Rectum (tissue), 1 donor: ENCODE measurements around the gene GTF3C6.

- PRO-cap = bidirectional peak, plus-strand start at chr6:109165831, minus-strand start at chr6:109165737
Observed at GRCh38 chr6:109165551-109166053, 70.3 kb downstream of the CEP57L1 start.

DNA sequence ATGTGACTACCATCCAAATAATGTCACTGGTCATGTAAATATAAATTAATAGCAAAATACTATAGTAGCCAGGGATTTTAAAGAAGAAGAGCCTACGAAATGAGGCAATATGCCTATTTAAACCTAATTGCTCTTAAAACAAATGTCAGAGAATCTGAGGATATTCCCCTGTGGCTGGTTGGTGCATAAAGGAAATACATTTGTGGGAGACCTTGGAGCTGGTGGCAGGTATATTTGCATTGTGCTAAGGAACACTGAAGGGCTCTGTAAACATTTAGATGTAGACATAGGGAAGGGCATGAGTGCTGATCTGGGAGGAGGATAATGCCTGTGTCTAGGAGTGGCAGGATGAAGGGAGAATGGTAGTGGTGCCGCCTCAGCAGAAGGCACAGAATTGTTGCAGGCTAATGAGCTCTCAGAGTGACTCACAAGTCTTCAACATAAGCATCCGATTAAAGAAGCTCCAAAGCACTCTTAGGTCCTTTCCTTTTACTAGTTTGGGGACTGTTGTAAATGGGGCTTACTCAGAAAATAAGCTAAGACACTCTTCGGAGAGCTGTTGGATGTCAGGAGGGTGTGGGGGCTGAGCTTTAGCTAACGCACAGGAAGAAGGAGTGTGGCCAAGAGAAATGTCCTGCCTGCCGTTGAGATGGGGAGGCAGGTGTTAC is 85.8 kb downstream of the CD164 start:
- PRO-cap = bidirectional peak, plus-strand start at position 346 of the sequence, minus-strand start at position 178 of the sequence

DNA sequence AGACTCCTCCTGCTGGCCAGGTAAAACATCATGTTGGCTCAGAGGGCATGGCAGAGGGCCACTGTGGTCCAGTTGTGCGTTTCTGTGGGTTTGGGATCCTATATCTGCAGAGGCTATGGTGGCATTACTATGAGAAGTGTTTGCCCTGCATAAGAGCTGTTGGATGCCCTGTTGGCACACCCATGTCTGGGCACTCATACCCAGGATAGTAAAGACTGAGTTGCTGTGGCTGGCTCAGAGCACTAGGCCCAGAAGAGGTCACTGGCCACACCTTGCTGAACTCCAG is 49.7 kb downstream of the CD164 start:
- PRO-cap = unidirectional peak, minus-strand start at position 210 of the sequence

DNA sequence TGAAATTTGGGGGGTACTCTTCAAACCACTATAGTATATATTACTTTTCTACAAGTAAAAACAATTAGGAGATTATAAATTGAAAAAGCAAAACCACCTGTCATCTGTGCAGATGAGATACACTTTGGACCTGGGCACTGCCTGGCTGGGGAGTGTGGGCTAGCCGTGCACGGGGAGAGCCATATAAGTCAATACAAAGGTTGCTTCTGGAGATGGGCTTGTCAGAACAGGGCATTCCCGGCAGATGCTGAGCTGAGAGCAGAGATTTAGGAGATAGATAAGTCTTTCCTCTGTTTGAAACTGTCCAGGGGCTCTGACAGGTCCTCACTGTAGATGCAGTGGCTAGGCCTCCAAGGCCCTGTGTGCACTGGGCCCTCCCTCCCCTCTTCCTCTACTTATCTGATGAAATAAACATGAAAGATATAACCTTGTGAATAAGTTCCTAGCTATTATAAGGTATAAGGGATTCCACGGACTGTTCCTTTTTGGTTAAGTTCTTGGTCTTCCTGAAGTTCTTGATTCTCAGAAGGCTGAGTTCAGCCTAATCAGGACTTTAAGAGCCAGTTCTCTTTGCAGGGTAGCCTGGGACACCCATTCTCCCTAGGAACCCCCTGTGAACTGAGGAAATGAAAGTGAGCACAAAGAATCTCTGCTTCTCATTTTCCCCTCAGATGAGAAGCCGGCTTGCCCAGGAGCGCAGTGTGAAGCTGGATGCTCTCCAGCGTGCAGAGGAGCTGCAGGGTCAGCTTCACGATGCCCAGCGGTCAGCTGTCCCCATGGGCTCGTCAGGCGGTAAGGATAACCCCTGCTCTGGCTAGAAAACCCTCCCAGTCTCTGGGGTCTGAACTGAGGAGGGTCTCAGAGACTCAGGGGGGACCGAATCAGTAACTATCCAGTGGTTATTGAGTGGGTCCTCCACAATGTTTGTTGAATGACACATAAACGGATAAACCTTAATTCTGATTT is 34.2 kb downstream of the CD164 start:
- PRO-cap = unidirectional peak, plus-strand start at position 211 of the sequence; unidirectional peak, plus-strand start at position 670 of the sequence

GRCh38 chr6:109448977-109449449 is 6.6 kb downstream of the MICAL1 start:
- PRO-cap = no peak

DNA sequence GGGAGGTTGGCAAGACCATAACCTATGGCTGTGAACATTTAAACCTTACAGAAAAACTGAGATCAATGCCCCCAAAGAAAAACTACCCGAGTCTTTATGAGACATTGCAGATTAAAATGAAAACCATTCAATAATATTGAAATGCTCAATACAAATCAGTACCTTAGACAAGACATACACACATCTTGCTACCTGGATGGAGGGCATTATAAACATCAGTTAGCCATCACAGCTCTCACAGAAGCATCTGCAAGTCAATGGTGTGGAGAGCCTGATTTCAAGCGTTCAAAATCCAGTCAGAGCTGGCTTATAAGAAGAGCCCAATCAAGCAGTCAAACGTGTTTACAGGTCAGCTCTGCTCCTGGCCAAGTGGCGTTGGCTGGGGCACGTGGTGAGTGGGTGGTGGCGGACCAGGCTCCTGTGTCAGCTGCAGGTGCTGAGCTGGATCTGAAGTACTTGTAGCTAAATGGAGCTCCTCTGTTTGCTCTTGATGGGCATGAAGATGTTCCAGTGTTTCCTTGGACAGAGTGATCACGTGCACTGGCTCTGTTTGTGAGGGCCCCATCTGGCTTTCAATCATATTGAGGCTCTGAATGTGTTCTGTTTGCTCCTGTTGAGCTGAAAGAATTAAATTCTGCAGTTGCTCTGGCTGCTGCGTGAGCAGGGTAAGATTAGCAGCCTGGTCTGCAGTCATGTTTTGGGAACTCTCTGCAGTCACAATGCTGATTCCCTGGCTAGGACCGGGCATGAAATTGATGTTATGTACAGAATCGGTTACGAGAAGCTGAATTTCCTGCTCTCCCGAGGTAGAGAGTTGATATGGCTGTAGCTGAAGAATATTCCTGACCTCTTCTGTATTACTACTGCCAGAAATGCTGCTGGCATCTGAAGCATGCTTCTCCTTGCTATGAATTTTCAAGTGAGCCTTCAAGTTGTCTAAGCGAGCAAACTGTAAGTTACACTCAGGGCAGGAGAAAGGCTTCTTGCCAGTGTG is 10.2 kb upstream of the MICAL1 start:
- PRO-cap = bidirectional peak, plus-strand start at position 432 of the sequence, minus-strand start at position 249 of the sequence

GRCh38 chr6:109678520-109679851 is 12.0 kb downstream of the AK9 start:
- PRO-cap = no peak

- PRO-cap = no peak
Observed at GRCh38 chr6:109879355-109879958, 98.7 kb upstream of the GPR6 start.

DNA sequence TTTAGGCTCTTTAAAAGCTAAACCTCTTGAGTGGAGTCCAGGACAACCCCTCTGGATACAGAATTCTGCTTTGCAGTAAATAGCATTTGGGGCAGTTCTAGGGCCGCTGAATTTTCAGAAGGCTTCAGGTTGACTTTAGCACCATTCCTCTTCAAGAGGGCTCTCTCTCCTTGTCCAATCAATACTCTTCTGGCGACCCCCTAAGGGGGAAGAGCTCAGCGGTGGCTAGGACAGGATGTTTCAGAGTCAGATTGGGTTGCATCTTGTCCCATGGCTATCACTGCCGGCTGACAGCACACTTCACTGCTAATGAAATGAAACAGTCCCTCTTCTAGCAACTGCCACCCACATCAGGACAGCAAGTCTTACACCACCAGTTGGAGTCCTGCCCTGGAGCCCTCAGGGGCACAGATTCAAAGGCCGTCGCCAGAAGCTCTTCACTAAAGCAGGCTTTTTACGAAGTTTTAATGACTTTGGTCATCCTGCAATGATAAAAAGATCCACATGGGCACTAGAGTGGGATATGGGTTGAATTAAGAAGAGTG is 65.9 kb upstream of the SLC22A16 start:
- PRO-cap = no peak

GRCh38 chr6:110564736-110565233 is 88.4 kb upstream of the SLC22A16 start:
- PRO-cap = no peak

GRCh38 chr6:110568831-110569199 is 92.4 kb upstream of the SLC22A16 start:
- PRO-cap = unidirectional peak, plus-strand start at chr6:110569108

DNA sequence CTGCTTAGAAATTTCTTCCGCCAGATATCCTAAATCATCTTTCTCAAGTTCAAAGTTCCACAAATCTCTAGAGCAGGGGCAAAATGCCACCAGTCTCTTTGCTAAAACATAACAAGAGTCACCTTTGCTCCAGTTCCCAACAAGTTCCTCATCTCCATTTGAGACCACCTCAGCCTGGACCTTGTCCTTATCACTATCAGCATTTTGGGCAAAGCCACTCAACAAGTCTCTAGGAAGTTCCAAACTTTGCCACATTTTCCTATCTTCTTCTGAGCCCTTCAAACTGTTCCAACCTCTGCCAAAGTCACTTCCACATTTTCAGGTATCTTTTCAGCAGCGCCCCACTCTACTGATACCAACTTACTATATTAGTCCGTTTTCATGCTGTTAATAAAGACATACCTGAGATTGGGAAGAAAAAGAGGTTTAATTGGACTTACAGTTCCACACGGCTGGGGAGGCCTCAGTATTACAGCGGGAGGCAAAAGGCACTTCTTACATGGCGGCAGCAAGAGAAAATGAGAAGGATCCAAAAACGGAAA is 43.4 kb downstream of the CDK19 start:
- PRO-cap = no peak

DNA sequence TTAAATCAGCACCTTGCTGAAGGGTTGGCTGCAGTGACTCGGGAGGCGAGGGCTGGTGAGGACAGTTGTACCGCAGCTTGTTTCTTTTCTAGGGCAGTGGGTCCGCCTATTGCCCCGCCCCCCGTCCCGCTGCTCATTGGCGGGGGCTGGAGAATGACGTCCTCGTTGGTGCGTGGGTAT is 417 bp upstream of the CDK19 start:
- PRO-cap = bidirectional peak, plus-strand start outside the sequence, minus-strand start at position 90 of the sequence

- PRO-cap = bidirectional peak, plus-strand start at chr6:110876738, minus-strand start at chr6:110876313
Observed at GRCh38 chr6:110876138-110876932, 1.8 kb downstream of the AMD1 start.

DNA sequence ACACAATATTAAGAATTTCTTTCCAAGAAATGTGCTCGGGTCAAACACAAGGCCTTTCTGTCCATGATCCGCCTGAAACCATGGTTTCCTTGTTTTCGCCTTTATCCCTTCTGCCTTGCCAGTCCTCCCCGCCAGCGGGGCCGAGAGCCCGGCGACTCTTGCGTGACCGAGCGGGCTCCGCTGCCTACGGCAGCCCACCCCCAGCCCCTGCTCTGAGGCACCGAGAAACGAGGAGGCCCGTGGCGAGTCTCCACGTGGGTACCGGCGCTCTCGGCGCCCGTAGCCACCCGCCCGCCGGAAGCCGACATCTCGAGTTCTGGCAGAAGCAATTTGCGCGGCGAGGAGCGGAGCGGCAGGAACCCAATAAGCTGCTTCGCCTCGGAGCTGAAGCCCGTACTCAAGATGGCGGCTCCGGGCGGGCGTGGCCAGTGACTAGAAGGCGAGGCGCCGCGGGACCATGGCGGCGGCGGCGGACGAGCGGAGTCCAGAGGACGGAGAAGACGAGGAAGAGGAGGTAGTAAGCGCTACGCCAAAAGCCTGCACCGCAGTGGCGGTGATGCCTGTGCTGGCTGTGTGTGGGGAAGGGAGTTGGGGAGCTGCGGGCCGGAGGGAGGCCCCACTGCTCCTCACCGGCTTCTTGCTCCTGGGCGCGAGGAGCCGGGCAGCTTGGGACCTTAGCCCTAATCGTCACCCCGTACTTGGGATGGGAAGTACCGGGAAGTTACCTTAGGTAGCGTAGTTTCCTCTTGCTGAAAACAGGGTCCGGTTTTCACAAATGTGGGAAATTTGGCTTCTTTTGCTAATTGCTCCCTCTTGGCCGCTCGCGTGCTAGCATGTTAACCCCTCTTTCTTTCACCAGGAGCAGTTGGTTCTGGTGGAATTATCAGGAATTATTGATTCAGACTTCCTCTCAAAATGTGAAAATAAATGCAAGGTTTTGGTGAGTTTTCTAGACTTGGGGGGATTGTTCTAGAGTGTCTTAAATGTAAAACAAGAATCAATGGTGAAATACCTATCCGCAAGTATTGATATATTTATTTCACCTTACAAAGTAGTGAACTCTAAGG is at the start of gene GTF3C6:
Gene GTF3C6 (plus strand): TSS at position 394 of the 1,067 bp plus-strand sequence.
- PRO-cap = bidirectional peak, plus-strand start at position 340 of the sequence, minus-strand start at position 281 of the sequence; bidirectional peak, plus-strand start at position 435 of the sequence, minus-strand start at position 365 of the sequence; bidirectional peak, plus-strand start at position 619 of the sequence, minus-strand start at position 639 of the sequence; unidirectional peak, minus-strand start at position 686 of the sequence

DNA sequence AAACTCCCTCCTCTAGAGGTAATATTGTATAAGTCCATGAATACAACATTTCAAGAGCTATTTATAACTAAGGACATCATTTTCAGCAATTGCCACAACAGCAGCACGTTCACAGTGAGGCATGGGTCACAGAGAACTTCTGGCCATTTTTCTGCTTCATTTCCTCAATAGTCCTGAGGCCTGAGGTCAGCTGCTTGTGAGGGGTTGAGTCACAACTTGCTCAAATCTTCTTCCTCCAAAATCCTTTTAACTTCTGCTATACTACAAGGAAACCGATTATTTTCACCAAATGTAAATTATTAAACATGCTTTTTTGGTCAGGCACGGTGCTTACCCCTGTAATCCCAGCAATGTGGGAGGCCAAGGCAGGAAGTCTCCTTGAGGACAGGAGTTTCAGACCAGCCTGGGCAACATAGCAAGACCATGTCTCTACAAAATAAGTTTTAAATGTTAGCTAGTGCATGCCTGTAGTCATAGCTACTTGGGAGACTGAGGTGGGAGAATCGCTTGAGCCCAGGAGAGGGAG is 11.2 kb upstream of the SLC16A10 start:
- PRO-cap = no peak

DNA sequence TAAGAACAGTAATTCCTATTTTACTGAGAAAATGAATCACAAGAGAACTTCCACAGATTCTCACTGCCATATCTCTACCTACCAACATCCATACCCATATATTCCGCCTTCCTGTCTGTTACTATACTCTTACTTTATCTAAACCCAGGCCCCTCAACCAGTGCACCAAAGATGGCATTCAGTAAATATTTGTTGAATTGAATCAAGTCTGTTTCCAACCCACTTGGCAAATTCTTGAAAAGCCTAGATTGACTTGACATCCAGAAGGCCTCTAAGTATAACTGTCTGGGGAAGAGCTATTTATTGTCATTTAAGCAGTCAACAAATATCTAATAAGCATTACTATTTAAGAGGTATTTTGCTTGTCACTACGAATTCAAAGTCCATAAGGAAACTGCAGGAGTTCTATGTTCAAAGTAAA is 86.9 kb downstream of the MFSD4B start:
- PRO-cap = no peak

DNA sequence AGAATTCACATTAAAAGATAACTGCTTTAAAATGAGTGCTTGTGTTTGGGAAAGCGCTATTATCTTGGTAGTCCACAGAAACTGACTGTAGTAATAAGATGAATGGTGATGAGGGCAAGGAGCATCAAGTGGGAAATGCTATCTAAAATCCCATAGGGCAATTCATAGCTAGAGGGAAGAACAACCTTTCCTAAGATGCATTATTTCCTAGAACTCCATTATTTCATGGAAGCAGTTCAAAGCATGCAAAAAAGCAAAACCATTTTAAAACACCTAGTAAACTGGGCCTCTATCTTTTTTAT is 1.6 kb downstream of the REV3L start:
- PRO-cap = bidirectional peak, plus-strand start at position 96 of the sequence, minus-strand start at position 83 of the sequence

DNA sequence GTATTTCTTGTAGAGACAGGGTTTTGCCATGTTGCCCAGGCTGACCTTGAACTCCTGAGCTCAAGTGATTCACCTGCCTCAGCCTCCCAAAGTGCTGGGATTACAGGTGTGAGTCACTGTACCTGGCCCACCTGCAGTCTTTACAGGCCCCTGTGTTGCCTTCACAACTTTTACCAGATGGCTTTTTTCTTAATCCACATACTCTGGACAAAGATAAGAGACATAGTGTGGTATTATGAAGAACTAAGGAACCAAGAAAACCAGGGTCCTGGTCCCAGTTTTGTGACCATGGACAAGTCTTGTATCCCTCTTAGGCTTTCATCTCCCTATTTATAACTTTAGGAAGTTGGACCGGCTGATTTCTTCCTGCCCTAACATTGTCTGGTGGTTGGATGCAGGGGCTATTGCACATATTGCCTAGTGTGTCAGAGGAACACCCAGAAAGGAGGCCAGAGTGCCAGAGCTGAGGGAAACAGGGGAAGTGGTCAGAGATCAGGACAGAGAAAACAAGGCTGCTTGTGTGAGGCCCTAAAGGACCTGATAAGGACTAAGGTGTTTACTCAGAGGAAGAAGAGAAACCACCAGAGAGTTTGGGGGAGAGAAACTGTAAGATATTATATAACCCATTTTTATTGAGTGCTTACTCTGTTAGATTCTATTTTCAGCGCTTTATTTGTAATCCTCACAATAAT is 53.7 kb upstream of the REV3L start:
- PRO-cap = no peak

GRCh38 chr6:111540831-111541361 is 57.9 kb upstream of the REV3L start:
- PRO-cap = no peak